ENCODE data around the gene IL23R.

DNA sequence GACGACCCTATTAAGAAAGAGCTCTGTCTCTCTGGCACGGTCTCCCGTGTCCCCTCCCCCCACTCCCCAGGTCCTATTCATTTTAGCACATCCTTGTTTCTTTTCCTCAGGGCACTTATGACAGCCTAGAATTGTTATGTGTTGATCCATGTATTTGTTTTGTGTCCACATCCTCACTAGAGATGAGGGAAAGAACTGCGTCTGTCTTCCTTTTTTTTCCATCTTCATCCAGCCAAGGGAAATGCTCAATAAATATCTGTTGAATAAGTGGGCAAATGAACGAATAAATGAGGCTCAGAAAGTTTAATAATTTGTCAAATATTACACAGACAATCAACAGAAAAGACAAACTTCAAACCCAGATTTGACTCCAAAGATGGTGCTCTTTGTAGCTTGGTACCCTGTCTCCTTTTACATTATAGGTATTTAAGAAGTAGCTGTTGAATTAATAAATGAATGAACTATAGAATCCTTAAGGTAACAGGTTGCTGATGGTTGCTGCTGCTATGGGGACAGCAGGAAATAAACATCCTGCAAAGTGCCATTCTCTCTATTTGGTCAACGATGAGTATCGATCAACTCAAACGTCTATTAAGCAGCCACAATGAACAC is 39.1 kb downstream of the JAK1 start:
- RRBS: no CpG with 5 or more reads among the region's 8 CpGs

GRCh38 chr1:65065571-65065964 is 82.4 kb upstream of the AK4 start:
- RRBS: no CpG with 5 or more reads among the region's 5 CpGs

DNA sequence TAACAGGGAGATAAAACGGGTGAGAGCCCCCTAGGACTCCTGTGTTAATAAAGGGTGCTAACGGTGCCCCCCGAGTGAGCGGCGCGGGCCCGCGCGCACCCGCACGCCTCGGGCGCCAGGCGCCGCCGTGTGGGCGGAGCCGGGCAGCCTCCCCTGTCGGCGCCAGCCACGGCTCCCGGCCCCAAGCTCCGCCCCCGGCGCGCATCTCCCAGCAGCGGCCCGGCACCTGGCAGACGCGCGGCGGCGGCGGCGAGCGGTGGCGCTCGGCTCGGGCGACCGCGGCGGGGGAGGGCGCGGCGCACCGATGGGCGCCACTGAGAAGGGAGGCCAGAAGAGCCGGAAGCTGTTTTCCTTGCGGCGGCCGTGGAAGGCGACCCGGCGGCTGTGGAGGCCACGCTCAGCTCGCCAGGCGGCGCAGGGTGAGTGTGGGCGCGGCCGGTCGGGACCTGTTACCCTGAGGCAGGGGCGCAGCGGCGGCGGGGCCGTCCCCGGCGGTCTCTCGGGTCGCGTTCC is 55.1 kb upstream of the DNAJC6 start:
- RRBS: 3% methylated on average over 25 of the region's 73 CpGs

- RRBS: no CpG with 5 or more reads among the region's 1 CpG
These were observed 16.3 kb upstream of the DNAJC6 start for GRCh38 chr1:65292992-65293481.

- RRBS: no CpG with 5 or more reads among the region's 4 CpGs
These were observed 1.3 kb upstream of the PDE4B start for GRCh38 chr1:65791336-65791815.

- RRBS: no CpG with 5 or more reads among the region's 4 CpGs
These were observed 259.7 kb downstream of the PDE4B start for GRCh38 chr1:66052427-66052857.

GRCh38 chr1:66278156-66278934 is 255.6 kb upstream of the SGIP1 start:
- RRBS: no CpG with 5 or more reads among the region's 7 CpGs

GRCh38 chr1:66316417-66317359 is 217.3 kb upstream of the SGIP1 start:
- RRBS: no CpG with 5 or more reads among the region's 4 CpGs

DNA sequence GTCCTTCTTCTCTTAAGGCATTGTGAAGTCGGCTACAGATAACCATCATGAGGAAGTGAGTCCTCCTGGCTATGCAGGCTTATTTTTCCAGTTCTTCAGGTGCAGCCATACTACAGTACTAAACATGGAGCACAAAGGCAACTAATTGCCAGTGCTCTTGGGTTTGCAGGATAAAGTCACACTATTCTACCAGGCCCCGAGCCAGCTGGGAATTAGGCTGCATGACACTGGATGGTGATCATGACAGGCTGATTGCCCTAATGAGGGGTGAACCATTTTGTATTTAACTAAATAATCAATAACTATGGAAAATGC is 197.3 kb upstream of the SGIP1 start:
- RRBS: no CpG with 5 or more reads among the region's 2 CpGs

DNA sequence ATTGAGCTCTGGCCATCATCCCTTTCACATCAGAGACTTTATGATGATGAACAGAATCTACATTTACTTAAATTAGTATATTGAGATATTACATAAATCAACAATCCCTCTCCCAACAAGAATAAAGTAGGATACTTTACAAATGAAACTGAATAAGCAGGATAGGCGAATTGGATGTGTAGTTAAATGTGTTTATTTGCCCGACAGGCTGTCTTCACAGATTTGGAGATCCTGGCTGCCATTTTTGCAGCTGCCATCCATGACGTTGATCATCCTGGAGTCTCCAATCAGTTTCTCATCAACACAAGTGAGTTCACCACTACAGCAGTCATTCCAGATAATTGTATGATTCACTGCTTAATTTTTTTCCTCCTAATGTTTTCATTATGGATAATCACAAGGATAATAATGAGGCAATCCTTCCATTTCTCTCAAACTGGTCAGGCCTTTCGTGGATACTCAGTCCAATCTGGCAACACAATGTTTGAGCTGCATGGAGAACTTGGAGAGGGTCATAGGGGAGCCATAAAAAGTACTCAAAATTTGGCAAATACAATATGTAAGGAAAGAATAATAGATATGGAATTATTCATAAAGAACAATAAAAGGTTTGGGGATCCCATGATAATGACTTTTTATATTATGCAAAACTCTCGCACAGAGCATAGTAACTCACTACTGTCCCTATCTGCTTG is 168.3 kb upstream of the SGIP1 start:
- RRBS: no CpG with 5 or more reads among the region's 5 CpGs

- RRBS: no CpG with 5 or more reads among the region's 2 CpGs
These were observed 145.0 kb upstream of the SGIP1 start for GRCh38 chr1:66388880-66389352.

DNA sequence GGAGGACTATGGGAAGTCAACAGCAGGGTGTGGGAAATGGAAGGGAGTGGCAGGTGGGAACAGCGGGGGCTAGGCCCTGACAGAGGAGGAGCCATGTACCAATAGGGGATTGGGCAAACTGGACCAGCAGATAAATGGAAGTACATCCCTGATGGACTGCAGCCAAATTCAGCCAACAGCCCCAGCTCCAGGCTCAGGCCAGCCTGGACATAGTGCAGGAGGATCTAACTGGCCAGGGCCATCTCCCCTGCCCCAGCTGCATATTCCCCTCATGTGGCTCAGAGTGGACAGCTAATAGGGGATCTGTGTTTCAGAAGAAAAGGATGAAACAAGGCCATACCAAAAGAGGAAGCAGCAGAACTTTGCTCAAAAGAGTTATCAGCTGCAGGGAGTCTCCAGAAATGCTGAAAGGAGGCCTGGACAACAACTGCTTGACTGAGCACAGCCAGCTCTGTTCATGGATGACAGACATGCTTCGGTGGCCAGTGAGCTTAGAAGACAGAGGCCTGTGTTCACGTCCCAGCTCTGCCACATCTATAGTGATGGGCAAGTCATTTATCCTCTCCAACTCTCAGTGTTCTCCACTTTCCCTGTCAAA is 140.1 kb upstream of the SGIP1 start:
- RRBS: no CpG with 5 or more reads among the region's 3 CpGs

DNA sequence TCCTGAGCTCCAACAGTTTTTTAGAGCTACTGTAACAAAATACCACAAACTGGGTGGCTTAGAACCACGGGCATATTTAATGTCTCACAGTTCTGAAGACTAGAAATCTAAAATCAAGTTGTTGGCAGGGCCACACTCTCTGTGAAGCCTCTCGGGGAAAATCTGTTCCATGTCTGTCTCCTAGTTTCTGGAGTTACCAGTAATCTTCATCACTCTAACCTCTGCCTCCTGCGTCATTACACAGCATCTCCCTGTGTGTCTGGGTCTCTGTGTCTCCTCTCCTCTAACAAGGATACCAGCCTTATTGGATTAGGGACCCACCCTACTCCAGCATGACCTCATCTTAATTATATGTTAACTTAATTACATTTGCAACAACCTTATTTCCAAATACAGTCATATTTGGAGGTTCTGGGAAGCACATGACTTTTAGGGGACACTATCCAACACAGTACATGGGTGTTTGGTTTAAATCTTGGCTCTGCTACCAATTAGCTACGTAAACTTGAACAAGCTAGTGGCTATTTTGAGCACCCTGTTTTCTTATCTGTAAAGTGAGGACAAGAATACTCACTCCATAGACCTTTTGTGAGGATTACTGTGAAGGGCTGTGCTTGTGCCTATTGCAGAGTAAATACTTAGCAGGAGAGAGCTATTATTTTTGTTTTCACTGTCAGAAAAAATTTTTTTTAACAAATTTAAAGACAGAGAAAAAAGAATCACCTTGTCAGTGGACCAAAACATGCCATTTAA is 83.9 kb upstream of the SGIP1 start:
- RRBS: no CpG with 5 or more reads among the region's 4 CpGs

DNA sequence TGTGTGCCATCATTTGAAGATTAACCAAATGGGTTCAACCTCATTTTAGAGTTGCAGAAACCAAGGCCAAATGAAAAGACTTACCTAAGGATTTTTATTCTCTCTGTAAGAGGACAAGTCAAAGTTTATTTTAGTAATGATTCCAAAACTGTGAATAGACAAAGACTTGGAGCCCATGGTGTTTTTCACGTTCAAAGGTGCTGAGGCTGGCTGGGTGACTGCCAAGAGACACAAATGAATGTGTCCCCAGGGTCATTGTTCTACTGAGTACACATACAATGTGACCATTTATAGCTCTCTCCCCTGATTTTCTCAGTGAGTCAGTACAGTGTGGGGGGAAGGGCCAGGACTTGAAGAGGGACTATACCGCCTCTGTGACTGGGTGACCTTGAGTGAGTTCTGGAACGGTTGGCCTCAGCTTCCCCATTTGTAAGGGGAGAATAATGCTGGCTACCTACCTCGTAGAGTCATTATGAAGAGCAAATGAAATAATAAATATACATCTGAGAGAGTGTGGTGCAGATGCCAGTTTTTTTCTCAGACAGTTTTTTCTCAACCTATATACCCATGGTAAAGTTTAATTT is 9.5 kb downstream of the SGIP1 start:
- RRBS: no CpG with 5 or more reads among the region's 4 CpGs

- RRBS: no CpG with 5 or more reads among the region's 5 CpGs
These were observed at the start of gene IL23R for GRCh38 chr1:67166070-67166717. Gene IL23R, plus strand, starts transcription at chr1:67166454.

- RRBS: no CpG with 5 or more reads among the region's 3 CpGs
These were observed 94.8 kb upstream of the GADD45A start for GRCh38 chr1:67590132-67590712.

GRCh38 chr1:67687595-67688698 is 2.9 kb downstream of the GADD45A start:
- RRBS: no CpG with 5 or more reads among the region's 8 CpGs

DNA sequence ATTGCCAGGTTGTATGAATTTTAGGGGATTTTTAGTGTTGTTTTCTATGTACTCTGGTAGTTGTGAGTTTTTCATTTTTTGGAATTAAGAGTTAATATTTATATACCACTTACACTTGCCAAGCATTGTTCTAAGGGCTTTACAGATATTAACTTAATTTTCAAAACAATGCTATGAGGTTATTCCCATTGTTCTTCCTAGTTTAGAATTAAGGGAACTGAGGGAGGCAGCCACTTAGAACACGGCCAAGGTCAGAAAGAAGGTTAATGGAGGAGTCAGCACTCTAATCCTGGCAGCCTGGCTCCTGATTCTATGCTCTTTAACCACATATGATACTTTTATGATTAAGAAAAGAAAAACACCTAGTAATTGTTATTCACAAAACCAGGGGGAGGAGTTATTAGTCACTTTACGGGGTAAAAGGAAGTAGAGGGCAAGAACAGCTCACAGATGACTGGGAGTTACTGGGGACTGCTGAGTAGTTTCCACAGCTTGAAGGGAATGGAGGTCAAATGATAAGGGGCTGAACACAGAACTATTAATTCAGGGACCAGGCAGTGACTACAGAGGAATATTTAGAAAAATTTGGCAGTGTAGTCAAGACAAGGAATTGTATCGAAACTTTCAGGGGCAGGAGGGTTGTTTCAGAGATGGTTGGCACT is 38.6 kb downstream of the GADD45A start:
- RRBS: no CpG with 5 or more reads among the region's 3 CpGs

- RRBS: no CpG with 5 or more reads among the region's 7 CpGs
These were observed 65.2 kb downstream of the GADD45A start for GRCh38 chr1:67750137-67750668.